Progenitor cell of endocrine pancreas (in vitro differentiated cells): ENCODE measurements around a stretch of chr17.

GRCh38 chr17:67378476-67379417 is 1.7 kb downstream of the PITPNC1 start:
- PRO-cap: bidirectional peak, plus-strand start at chr17:67379022, minus-strand start at chr17:67378786

GRCh38 chr17:67568838-67569661 is 148.7 kb upstream of the NOL11 start:
- PRO-cap: no peak

- PRO-cap: no peak
Observed at GRCh38 chr17:67615140-67615685, 102.5 kb upstream of the NOL11 start.

- PRO-cap: no peak
Observed at GRCh38 chr17:67679540-67679997, 38.2 kb upstream of the NOL11 start.

- PRO-cap: bidirectional peak, plus-strand start at chr17:67718167, minus-strand start at chr17:67718187; bidirectional peak, plus-strand start at chr17:67718244, minus-strand start at chr17:67718235; unidirectional peak, minus-strand start at chr17:67718377
Observed at GRCh38 chr17:67718075-67718705, 454 bp downstream of the NOL11 start.

DNA sequence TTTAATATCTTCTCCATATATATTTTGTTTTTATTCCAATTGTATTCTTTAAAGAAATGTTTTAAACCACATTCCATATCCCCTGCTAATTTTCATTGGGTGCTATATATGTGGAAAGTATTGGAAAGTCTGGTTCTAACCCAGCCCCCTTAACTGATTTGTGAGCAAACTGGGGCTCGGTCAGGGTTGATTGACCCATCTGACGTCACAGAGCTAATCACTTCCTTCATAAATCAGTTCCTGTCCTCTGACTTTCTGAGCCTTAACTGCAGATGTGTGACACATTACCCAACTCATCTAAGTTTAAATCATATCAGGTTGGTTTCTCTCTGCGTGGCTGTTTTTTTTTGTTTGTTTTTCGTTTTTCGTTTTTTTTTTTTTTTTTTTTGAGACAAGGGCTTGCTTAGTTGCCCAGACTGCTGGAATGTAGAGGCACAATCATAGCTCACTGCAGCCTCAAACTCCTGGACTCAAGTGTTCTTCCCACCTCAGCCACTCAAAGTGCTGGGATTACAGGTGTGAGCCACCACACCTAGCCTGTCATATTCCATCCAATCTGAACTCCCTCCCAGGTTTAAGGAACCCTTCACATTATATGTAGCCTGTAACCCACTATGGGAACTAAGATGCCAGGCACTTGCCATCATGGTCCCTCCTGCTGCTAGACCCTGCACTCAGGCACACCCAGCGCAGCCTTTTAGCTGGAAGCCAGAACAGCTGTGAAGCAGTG is 7.1 kb upstream of the BPTF start:
- PRO-cap: no peak

DNA sequence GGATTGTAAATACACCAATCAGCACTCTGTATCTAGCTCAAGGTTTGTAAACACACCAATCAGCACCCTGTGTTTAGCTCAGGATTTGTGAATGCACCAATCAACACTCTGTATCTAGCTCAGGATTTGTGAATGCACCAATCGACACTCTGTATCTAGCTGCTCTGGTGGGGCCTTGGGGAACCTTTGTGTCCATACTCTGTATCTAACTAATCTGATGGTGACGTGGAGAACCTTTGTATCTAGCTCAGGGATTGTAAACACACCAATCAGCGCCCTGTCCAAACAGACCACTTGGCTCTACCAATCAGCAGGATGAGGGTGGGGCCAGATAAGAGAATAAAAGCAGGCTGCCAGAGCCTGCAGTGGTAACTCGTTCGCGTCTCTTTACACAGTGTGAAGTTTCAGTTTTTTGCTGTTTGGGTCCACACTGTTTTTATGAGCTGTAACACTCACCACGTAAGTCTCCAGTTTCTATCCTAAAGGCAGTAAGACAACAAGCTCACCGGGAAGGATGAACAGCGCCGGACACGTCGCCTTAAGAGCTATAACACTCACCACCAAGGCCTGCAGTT is 64.4 kb downstream of the KPNA2 start:
- PRO-cap: no peak

- PRO-cap: no peak
Observed at GRCh38 chr17:68234787-68236065, 12.6 kb upstream of the AMZ2 start.

GRCh38 chr17:68295971-68296497 is 4.7 kb downstream of the ARSG start:
- PRO-cap: no peak

GRCh38 chr17:68301248-68302040 is 10.1 kb downstream of the ARSG start:
- PRO-cap: no peak

GRCh38 chr17:68302457-68302720 is 11.1 kb downstream of the ARSG start:
- PRO-cap: no peak

GRCh38 chr17:68379569-68380214 is 77.6 kb downstream of the WIPI1 start:
- PRO-cap: no peak

DNA sequence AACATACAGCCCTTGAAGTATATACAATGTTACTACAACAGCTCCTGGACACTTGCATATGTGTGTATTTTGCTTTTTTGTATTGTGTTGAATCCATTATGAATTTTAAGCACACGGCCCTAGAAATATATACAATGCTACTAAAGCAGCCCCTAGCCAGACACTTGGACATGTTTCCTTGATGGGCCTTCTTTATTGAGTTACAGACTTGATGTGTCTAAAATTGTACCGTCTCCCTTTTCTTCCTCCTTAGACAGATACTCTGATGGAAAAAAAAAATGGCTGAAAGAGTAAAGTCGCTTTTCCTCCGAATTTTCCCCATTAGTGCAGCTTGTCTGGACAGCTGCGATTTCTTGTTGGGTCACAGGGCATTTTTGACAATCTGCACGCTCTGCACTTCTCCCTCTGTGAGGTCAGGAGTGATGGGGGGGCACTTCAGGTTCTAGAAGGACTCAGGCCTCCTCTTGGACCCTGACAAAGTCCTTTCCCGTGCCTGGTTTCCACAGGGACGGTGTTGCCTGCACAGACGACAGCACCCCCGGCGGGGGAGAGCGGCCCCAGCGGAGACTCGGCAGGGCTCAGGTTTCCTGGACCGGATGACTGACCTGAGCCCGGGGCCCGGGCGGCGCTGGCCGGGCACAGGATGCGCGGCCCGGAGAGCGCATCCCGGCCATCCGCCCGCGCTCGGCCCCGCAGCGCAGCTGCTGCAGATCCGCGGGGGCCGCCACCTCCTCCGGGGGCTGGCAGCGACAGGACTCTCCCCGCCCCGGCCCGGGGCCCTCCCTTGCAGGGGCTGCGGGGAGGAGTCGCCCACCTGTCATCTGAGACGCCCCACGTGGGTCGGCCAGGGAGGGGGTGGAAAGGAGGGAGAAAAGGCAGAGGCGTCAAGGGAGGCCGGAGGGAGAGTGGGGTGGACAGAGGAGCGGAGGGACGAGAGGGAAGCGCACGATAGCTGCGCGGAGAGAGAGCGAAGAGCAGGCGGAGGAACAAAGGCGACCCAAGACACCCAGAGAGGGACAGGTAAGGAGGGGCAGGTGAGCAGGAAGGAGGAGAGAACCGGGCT is 776 bp upstream of the PRKAR1A start:
- PRO-cap: bidirectional peak, plus-strand start at position 917 of the sequence, minus-strand start at position 703 of the sequence

DNA sequence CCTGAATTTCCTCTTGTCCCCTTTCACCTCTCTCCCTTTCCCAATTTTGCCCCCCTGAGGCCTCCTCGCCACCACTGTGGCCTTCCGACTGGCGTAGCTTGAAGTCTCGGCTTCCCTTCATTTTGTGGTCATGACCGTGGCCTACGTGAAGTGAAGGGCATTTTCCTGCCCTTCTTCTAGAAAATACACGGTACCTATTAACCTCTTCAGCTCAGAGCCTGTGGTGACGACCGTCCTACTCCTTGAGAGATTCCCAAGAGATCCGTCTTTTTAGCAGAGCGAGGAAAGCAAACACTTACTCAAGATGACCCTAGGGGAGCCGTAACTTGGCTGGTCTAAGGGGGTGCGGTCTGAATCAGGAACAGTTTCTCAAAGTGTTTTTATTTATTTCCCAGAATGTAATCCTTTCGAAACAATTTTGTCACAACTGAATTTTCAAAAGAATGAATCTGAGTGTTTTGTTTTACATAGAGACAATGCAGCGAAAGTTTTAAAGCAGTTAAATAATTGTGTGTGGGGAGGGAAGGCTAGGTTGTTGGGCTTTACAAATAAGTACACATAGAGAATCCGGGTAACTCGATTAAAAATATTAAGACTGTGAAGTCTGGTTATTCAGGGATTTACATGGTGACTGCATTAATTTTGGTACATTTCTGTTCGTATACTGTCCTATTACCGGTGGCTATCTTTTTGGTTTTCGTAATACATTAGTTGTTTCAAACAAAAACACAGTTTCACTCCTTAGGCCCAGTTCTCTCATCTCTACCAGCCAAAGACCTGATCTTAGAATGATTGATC is 1.1 kb downstream of the PRKAR1A start:
- PRO-cap: bidirectional peak, plus-strand start at position 82 of the sequence, minus-strand start outside the sequence

GRCh38 chr17:68539259-68540007 is 27.2 kb downstream of the PRKAR1A start:
- PRO-cap: no peak

- PRO-cap: no peak
Observed at GRCh38 chr17:68580200-68580916, 20.8 kb downstream of the FAM20A start.

- PRO-cap: no peak
Observed at GRCh38 chr17:68661973-68662452, 60.8 kb upstream of the FAM20A start.

GRCh38 chr17:68759438-68760193 is 158.4 kb upstream of the FAM20A start:
- PRO-cap: unidirectional peak, plus-strand start at chr17:68759503; bidirectional peak, plus-strand start at chr17:68759741, minus-strand start at chr17:68759545

GRCh38 chr17:68877369-68878006 is 77.7 kb downstream of the ABCA8 start:
- PRO-cap: no peak

- PRO-cap: no peak
Observed at GRCh38 chr17:68963187-68963523, 8.0 kb upstream of the ABCA8 start.